Uterus (tissue), 7 donors: ENCODE results near the genes MAPKAPK5, NAA25 and TRAFD1.

- PRO-cap, 4 experiments, result peak in 4 of 4 experiments; most common plus-strand start chr12:111598564 (in 2); most common minus-strand start chr12:111598509 (in 1)
- RAMPAGE, long total RNA, 2 experiments, result no peak in any of the 2 experiments
- RRBS, result 2% methylated on average over 47 of the region's 66 CpGs
Measured at GRCh38 chr12:111598478-111599037, 557 bp downstream of the ATXN2 start.

- PRO-cap, 4 experiments, result no peak in any of the 4 experiments
- RAMPAGE, long total RNA, 2 experiments, result no peak in any of the 2 experiments
- RRBS, result no CpG with 5 or more reads among the region's 5 CpGs
Measured at GRCh38 chr12:111643203-111643839, 42.4 kb downstream of the BRAP start.

DNA sequence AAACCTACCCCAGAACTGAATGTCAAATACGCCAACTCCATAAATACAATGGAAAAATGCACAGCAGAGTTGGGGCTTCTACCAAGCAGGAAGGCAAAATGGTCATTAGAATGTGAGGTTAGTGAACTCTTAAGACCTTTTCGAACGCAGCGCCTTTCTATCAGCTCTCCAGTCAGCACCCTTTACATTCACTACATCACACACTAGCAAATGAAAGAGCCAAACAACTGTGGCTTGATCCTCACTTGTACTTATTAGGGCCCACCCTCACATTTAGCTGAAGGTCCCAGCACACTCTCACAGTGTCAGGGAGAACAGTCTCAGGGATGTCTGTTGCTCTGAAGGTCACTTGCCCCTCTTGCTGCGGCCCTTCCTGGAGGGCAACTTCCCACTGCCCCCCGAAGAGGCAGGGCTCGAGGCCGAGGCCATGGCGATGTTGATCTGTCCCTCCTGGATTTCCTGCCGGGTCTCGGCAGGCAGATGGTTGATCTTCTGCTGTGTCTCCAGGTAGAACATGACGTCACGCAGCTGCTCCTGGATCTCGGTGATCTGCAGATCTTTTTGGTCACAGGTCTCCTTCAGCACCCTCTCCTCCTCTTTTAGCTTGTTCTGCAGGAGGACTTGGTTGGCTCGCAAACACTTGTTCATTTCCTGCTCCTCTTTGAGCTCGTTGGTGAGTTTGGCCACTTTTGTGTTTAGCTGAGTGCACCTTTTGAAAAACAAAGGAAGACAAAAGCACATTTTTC, 41.7 kb downstream of the BRAP start:
- PRO-cap, 4 experiments, result no peak in any of the 4 experiments
- RAMPAGE, long total RNA, 2 experiments, result start-site peak on the minus strand in 1 of 2 experiments, centred at position 477 of the sequence, 9 reads per replicate
- RRBS, result no CpG with 5 or more reads among the region's 16 CpGs

- PRO-cap, 4 experiments, result no peak in any of the 4 experiments
- RAMPAGE, long total RNA, 2 experiments, result no peak in any of the 2 experiments
- RRBS, result no CpG with 5 or more reads among the region's 8 CpGs
Measured at GRCh38 chr12:111754692-111755033, 12.1 kb upstream of the ALDH2 start.

- PRO-cap, 4 experiments, result peak in 4 of 4 experiments; most common plus-strand start chr12:111842062 (in 2)
- RAMPAGE, long total RNA, 2 experiments, result no peak in any of the 2 experiments
- RRBS, result no CpG with 5 or more reads among the region's 69 CpGs
Measured at GRCh38 chr12:111841968-111842525, at the start of gene MAPKAPK5. Gene MAPKAPK5 (plus strand): TSS chr12:111842228.

DNA sequence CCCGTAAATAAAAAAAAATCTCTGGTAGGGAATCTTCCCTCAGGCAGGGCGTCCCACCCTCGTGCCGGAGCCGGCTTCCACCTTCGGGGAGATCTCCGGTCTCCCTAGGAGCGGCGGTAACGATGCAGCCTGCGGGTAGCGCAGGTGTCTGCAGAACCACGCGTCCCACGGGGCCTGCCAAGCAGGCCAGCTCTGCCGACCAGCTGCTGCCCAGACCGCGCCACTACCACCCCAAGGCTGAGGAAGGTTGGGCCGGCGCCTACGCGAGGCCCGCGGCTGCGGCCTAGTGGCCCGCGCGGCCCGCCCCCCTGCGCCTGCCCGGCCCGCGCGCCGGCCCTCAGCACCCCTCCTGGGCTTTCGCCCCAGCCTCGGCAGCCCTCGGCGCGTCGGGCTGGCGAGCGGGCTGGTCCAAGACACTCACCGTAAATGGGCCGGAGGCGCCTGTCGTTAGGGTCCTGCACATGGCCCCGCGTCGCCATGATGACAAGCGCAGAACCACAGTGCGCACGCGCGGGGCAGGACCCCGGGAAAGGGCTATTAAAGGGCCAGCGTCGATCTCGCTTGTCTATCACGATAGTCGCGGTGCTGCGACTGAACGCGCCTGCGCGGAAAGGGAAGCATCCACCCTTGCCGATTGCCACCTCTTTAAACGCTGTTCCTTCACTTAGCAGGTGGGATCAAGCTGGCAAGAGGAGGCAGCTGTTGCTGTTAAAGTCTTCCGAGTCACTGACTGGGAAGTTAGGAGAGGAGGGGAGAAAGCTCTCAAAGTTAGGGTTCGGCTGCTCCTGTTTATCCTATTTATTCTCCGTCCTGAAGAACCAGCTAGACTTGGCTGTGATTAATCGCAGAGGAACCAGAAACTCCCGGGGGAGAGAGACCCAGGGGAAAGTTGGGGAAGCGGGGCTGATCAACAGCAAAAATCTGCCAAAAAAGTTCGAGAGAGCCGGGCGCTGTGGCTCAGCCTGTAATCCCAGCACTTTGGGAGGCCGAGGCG, at the start of gene NAA25:
Gene NAA25, minus strand, starts transcription at position 489 of the 994 bp plus-strand sequence.
- PRO-cap, 4 experiments, result peak in 4 of 4 experiments; most common plus-strand start position 568 of the sequence (in 3); most common minus-strand start position 428 of the sequence (in 2)
- RAMPAGE, long total RNA, 2 experiments, result no peak in any of the 2 experiments
- RRBS, result 1% methylated on average over 32 of the region's 80 CpGs

- PRO-cap, 4 experiments, result no peak in any of the 4 experiments
- RAMPAGE, long total RNA, 2 experiments, result no peak in any of the 2 experiments
- RRBS, result no CpG with 5 or more reads among the region's 2 CpGs
Measured at GRCh38 chr12:112116944-112117412, 8.4 kb upstream of the TRAFD1 start.

- PRO-cap, 4 experiments, result peak in 4 of 4 experiments; most common plus-strand start chr12:112125560 (in 3); most common minus-strand start chr12:112125343 (in 2)
- RAMPAGE, long total RNA, 2 experiments, result start-site peak on the plus strand in 1 of 2 experiments, at chr12:112125533-112125563 at its widest, 156 reads per replicate
- RRBS, result 2% methylated on average over 29 of the region's 86 CpGs
Measured at GRCh38 chr12:112125017-112126315, at the start of gene TRAFD1. Gene TRAFD1 (plus strand): TSS chr12:112125560.

- PRO-cap, 4 experiments, result no peak in any of the 4 experiments
- RAMPAGE, long total RNA, 2 experiments, result no peak in any of the 2 experiments
- RRBS, result no CpG with 5 or more reads among the region's 1 CpG
Measured at GRCh38 chr12:112137180-112137472, 11.8 kb downstream of the TRAFD1 start.

DNA sequence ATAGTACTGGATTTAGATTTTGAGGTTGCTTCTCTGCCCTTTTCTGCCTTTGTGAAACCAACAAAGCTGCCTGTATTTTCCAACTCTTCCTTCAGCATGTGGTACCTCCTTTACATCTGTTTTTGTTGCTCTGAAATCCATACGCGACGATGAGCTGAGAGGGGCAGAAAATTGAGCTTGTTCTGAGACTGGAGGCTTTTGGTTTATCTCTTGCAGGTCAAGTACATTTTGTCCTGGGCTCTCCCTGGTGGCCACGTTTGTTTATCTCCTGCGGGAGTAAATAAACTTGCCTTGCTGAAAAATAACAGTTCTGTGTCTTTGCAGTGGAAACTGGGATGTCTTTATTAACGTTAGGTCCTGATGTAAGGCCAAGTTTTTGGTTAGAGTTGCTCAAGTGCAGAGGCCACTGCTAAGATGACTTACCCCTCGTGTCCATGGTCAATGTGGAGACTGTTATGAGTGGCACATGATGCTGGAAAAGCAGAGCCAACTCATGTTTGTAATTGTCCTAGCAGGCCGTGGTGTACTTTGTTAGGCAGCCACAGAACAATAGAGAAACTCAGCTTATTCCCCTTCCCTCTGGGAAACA, 3.7 kb downstream of the PTPN11 start:
- PRO-cap, 4 experiments, result peak in 1 of 4 experiments; most common plus-strand start position 371 of the sequence (in 1)
- RAMPAGE, long total RNA, 2 experiments, result no peak in any of the 2 experiments
- RRBS, result no CpG with 5 or more reads among the region's 8 CpGs

GRCh38 chr12:112599887-112600278, 181.1 kb downstream of the PTPN11 start:
- PRO-cap, 4 experiments, result no peak in any of the 4 experiments
- RAMPAGE, long total RNA, 2 experiments, result no peak in any of the 2 experiments
- RRBS, result no CpG with 5 or more reads among the region's 3 CpGs

- PRO-cap, 4 experiments, result no peak in any of the 4 experiments
- RAMPAGE, long total RNA, 2 experiments, result no peak in any of the 2 experiments
- RRBS, result no CpG with 5 or more reads among the region's 5 CpGs
Measured at GRCh38 chr12:112971117-112971490, 7.2 kb upstream of the OAS2 start.

GRCh38 chr12:112972207-112972838, 6.0 kb upstream of the OAS2 start:
- PRO-cap, 4 experiments, result no peak in any of the 4 experiments
- RAMPAGE, long total RNA, 2 experiments, result no peak in any of the 2 experiments
- RRBS, result no CpG with 5 or more reads among the region's 7 CpGs

GRCh38 chr12:113050886-113051329, 5.6 kb upstream of the DTX1 start:
- PRO-cap, 4 experiments, result no peak in any of the 4 experiments
- RAMPAGE, long total RNA, 2 experiments, result no peak in any of the 2 experiments
- RRBS, result no CpG with 5 or more reads among the region's 11 CpGs

GRCh38 chr12:113221765-113222470, 654 bp downstream of the TPCN1 start:
- PRO-cap, 4 experiments, result peak in 3 of 4 experiments; most common plus-strand start chr12:113221963 (in 3); most common minus-strand start chr12:113221921 (in 1)
- RAMPAGE, long total RNA, 2 experiments, result no peak in any of the 2 experiments
- RRBS, result 13% methylated on average over 3 of the region's 22 CpGs

- PRO-cap, 4 experiments, result no peak in any of the 4 experiments
- RAMPAGE, long total RNA, 2 experiments, result no peak in any of the 2 experiments
- RRBS, result no CpG with 5 or more reads among the region's 4 CpGs
Measured at GRCh38 chr12:113223935-113224415, 2.7 kb downstream of the TPCN1 start.

DNA sequence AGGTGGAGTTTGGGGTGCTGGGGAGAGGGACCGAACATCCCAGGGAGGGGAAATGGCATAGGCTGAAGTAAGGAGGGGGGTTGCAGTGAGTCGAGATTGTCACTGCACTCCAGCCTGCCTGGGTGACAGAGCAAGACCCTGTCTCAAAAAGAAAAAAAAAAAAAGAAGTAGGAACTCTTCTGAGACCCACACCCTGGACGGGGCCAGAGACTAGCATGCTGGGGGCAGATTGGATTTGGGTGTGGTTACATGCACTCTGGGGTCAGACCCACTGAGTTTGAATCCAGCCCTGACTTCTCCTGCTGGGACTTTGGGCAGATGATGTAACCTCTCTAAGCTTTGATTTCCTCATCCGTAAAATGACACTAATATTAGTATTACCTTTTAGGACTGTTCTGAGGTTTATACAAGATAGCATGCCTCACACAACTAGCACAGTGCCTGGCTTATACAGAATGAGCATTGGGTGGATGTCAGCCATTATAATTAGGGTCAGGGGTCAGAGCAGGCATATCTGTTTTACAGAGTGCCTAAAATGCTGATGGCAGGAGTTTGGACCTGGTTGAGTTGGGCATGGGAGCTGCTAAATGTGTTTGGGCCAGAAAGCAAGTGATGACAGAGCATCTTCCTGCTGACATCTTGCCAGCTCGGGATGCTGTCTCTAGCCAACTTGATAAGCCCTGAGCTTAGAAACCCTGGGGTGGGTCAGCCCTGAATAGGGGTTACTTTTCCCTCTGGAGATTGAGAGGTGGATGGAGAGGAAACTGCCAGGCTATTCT, 15.4 kb downstream of the TPCN1 start:
- PRO-cap, 4 experiments, result no peak in any of the 4 experiments
- RAMPAGE, long total RNA, 2 experiments, result no peak in any of the 2 experiments
- RRBS, result no CpG with 5 or more reads among the region's 5 CpGs

GRCh38 chr12:113242480-113243068, 21.3 kb downstream of the TPCN1 start:
- PRO-cap, 4 experiments, result no peak in any of the 4 experiments
- RAMPAGE, long total RNA, 2 experiments, result no peak in any of the 2 experiments
- RRBS, result no CpG with 5 or more reads among the region's 9 CpGs

GRCh38 chr12:113356682-113357109, 1.7 kb upstream of the PLBD2 start:
- PRO-cap, 4 experiments, result no peak in any of the 4 experiments
- RAMPAGE, long total RNA, 2 experiments, result no peak in any of the 2 experiments
- RRBS, result no CpG with 5 or more reads among the region's 5 CpGs

- PRO-cap, 4 experiments, result no peak in any of the 4 experiments
- RAMPAGE, long total RNA, 2 experiments, result no peak in any of the 2 experiments
- RRBS, result no CpG with 5 or more reads among the region's 3 CpGs
Measured at GRCh38 chr12:113374788-113375102, 16.4 kb downstream of the PLBD2 start.